Thoracic aorta endothelial cell (primary cell): ENCODE results near the genes BIK and PNPLA3.

- CAGE, long polyA plus RNA, result no peak
Observed at GRCh38 chr22:42688269-42689007, 32.2 kb downstream of the A4GALT start.

GRCh38 chr22:42691933-42693139 lies 28.3 kb downstream of the A4GALT start:
- CAGE, long polyA plus RNA, result no peak

- CAGE, long polyA plus RNA, result no peak
Observed at GRCh38 chr22:42696999-42698029, 23.4 kb downstream of the A4GALT start.

DNA sequence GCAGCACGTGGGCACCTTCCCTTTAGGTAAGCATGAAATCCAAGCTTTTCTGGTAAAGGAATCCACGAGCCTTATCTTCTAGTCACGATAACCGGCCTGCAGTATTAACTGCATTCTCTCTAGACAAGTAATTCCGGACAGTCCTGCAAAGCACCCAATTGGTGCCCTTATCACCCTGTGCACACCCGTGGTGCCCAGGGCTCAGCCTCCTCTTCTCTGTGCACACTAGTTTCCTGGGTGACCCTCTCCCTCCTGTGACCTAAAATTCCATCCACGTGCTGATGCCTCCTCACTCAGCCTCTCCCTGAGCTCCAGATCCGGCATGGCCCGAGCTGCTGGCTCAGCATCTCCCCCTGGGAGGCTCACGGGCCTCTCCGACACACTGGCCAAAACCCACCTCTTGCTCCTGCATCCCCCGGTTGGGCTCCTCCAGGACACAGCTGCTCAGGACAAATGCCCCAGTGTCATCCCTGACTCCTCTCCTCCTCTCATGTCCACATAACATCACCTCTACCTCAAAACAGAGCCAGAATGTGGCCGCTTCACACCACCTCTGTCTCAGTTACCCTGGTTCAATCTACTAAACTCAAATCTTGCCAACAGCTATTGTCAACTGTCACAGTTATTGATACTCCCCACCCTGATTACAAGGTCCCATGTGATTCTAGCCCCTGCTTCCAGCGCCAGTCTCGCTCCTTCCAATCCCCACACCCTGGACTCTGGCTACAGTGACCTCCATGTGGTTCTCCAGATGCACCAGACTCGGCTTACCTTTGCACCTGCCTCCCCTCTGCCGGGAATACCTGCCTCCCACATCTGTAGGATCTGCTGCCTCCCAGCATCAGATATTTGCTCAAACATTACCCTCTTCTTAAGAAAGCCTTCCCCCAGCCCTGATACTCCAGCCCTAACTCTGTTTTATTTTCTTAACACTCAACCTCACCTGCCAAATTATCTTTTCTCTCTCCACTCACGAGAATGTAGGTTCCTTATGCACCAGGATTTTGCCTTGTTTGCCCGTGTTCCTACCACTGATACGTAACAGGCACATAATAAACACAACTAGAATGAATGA lies 63.5 kb downstream of the PACSIN2 start:
- CAGE, long polyA plus RNA, result no peak

DNA sequence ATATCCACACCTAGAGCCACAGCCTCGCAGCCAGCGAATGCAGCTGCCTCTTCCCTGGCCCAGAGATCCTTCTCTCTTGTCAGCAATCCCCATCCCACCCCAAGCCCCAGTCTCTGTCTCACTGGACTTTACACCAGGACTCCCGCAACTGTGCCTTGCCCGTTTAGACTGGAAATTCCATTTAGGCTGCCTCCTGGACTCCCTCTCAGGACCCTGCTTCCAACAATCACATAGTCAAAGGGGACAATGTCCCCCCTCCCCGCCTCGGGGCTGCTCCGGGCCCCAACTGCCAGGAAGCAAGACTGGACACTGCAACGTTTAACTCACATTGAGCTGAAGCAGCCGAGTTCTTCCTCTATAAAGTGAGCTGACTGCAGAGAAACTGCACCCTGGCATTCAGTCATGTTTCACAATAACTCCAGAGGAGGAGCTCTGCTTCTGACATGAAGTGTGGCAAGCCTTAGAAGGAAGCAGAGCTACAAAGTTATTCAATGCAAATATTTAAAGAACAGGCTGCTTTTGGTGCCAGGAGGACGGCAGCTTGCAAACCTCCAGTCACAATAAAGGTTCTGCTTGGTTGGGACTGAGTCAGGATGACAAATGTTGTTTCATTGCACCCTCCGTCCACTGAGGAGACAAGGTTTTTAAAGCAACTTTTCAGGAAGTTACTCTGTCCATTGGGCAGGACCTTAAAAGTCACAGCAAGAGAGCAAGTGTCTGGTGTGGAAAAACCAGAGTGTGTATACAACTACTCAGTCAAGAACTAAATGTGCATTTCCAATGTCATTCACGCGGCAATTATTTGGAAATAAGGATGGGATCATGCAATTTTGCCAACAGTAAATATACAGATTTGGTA lies 19.9 kb downstream of the PACSIN2 start:
- CAGE, long polyA plus RNA, result no peak

GRCh38 chr22:43015300-43015887 lies 445 bp upstream of the PACSIN2 start:
- CAGE, long polyA plus RNA, result no peak

DNA sequence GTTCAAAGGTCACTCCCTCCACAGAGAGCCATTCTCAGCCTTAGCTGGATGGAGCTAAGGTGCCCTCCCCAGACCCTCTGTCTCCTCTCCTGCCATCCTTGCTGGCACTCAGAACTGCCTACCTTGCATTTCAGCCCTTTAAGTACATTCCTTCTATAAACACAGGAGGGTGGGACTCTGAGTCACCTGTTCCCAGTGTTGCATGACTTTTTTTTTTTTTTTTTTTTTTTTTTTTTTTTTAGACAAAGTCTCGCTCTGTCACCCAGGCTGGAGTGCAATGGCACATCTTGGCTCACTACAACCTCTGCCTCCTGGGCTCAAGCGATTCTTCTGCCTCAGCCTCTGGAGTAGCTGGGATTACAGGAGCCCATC lies 8.5 kb downstream of the TTLL1 start:
- CAGE, long polyA plus RNA, result no peak

DNA sequence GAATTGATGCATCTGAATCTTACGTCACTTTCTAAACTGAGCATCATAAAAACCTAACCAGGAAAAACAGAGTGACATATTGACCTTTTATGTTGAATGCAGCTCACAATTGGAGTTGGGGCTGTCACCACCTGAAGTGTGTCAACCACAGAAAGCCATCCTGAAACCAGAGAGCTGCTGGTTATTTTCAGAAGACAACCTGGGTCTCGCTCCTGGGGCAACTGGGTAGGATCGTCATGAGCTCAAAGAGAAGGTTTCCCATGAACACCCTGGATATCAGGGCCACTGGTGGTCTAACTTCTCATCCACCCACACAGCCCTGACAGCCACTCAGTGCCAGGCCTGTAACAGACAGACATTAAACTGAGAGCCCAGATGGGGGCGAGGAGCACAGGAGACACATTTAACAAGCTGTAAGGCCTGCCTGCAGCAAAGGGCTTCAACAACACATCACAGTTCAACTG lies 3.0 kb downstream of the TTLL1 start:
- CAGE, long polyA plus RNA, result no peak

DNA sequence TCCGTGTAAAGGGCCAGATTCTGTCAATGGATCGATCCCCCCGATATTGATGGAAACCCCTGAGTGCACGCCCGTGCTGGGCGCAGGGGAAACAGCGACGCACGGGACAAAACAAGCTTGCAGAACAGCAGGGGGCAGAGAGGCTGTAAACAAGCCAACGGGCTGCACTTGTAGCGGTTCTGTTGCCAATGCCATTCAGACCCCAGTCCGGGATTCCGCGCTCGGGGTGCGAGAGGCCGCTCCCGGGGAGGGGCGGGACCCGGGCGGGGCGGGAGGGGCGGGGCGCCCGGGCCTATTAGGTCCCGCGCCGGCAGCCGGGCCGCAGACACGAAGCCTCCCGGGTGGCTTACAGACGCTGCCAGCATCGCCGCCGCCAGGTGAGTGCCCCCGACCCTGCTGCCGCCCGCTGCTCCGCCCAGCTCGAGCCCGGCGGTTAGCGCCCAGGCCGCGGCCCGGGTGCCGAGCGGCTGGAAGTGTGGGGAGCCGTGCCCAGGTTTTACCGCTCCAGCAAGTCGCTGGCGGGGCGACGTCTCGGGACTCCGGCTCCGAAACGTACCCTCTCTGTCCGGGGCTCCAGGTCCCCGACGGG lies at the start of gene BIK:
Gene BIK (plus strand): TSS at position 324 of the 589 bp plus-strand sequence.
- CAGE, long polyA plus RNA, result no peak

DNA sequence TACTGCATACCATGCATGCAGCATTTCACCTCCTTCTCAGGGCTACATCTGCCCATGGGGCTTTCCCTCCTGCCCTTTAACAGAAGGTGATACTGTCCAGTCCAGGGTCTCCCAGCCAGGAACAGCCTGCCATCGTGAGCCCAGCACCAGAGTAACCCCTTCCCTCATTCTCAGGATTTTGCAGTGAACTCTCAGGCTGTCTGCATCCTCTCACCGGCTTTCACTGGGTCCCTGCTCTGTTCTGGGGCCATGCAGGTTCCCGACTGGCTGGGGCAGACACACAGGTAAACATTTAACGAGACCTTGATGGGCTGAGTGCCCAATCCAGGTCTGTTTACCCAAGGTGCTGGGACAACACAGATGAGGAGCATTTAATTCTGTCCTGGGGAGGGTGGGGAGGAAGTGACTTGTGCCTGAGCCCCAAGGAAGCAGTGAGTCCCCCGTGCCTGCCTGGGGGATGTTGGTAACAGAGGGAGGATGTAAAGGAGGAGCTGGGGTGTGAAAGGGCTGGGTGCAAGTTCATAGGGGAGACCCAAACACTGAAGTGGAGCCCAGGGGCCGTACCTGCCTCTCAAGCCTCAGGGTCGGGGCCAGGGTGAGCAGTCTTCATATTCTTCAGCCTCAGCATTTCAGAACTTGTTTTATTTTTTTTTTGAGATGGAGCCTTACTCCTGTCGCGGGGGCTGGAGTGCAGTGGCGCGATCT lies 4.4 kb downstream of the BIK start:
- CAGE, long polyA plus RNA, result no peak

- CAGE, long polyA plus RNA, result no peak
Observed at GRCh38 chr22:43128143-43128597, 15.0 kb downstream of the MCAT start.

- CAGE, long polyA plus RNA, result no peak
Observed at GRCh38 chr22:43237148-43237797, 50.3 kb upstream of the TTLL12 start.

- CAGE, long polyA plus RNA, result no peak
Observed at GRCh38 chr22:43238200-43238974, 51.5 kb upstream of the TTLL12 start.

DNA sequence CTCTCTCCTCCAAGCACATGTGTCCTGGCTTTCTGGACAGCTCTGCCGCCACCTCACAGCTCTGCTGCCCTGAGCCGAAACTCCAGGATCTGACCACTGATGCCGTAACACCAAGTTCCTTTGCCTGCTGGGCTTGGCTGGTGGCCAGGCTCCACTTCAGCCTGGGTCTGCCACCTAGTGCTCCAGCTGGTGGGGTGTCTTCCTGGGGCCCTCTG lies 52.9 kb downstream of the SCUBE1 start:
- CAGE, long polyA plus RNA, result no peak

GRCh38 chr22:43290798-43291353 lies 52.3 kb downstream of the SCUBE1 start:
- CAGE, long polyA plus RNA, result no peak

- CAGE, long polyA plus RNA, result no peak
Observed at GRCh38 chr22:43922944-43924163, at the start of gene PNPLA3. PNPLA3 (plus strand) TSS chr22:43923805.

DNA sequence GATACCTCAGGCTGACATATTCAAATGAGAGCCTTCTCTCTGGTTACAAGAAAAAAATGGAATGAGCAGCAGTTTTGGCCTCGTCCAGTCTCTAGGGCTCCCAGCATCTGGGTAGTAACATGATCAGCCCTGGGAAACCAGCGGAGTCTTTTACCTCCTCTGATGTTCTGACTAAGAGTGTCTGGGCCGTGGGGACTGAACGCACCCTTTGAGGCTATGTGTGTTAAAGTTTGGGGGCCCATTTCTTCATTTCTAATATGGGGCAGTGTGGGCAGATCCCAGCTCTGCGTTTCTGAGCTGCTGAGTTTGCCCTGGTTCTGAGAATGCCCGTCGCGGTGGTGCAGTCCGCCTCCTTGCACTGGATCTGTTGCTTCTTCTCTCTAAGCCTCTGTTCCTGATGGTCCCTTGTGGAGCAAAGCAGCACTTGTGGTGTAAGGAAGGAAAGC lies 8.1 kb downstream of the PARVB start:
- CAGE, long polyA plus RNA, result no peak

- CAGE, long polyA plus RNA, result no peak
Observed at GRCh38 chr22:44033699-44034052, 9.6 kb downstream of the PARVB start.

- CAGE, long polyA plus RNA, result no peak
Observed at GRCh38 chr22:44325721-44326327, 13.1 kb upstream of the SHISAL1 start.

- CAGE, long polyA plus RNA, result no peak
Observed at GRCh38 chr22:44329072-44329674, 16.4 kb upstream of the SHISAL1 start.